ENCODE data around the genes SINHCAF and H3-5.

GRCh38 chr12:27969663-27970695 lies 2.6 kb downstream of the PTHLH start:
- PRO-cap, result bidirectional peak, plus-strand start at chr12:27969876, minus-strand start at chr12:27969785; bidirectional peak, plus-strand start at chr12:27970115, minus-strand start at chr12:27969974; bidirectional peak, plus-strand start at chr12:27970222, minus-strand start at chr12:27970280
- RAMPAGE, long total RNA, 4 experiments, result start-site peak on the minus strand in 3 of 4 experiments, at chr12:27970039-27970291 at its widest, 13 to 35 reads per replicate

- PRO-cap, result no peak
- RAMPAGE, long total RNA, 4 experiments, result no peak in any of the 4 experiments
Measured at GRCh38 chr12:28130445-28131479, 59.5 kb upstream of the CCDC91 start.

DNA sequence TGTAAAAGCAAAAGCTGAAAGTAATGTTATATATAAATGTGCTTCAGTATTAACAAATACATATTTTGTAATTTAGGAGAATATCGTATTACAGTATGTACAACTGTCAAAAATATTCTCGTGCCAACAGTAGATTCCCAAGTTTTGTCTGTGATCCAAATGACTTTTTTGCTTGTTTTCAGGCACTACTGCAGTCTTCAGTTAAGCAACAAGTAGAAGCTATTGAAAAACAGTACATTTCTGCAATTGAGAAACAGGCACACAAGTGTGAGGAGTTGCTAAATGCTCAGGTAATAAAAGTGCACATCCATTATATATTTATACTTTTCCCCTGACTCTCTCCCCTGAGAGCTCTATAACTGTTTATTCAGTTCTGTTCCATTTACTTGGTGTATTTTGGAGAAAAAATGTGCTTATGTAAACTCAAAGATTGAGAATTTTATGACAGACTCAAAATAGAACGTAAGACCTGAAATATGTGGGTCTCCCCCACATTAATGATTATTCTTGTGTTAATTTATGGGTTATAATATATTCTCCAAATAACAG lies 200.9 kb downstream of the CCDC91 start:
- PRO-cap, result no peak
- RAMPAGE, long total RNA, 4 experiments, result no peak in any of the 4 experiments

- PRO-cap, result no peak
- RAMPAGE, long total RNA, 4 experiments, result no peak in any of the 4 experiments
Measured at GRCh38 chr12:28772015-28772270, 377.1 kb upstream of the FAR2 start.

DNA sequence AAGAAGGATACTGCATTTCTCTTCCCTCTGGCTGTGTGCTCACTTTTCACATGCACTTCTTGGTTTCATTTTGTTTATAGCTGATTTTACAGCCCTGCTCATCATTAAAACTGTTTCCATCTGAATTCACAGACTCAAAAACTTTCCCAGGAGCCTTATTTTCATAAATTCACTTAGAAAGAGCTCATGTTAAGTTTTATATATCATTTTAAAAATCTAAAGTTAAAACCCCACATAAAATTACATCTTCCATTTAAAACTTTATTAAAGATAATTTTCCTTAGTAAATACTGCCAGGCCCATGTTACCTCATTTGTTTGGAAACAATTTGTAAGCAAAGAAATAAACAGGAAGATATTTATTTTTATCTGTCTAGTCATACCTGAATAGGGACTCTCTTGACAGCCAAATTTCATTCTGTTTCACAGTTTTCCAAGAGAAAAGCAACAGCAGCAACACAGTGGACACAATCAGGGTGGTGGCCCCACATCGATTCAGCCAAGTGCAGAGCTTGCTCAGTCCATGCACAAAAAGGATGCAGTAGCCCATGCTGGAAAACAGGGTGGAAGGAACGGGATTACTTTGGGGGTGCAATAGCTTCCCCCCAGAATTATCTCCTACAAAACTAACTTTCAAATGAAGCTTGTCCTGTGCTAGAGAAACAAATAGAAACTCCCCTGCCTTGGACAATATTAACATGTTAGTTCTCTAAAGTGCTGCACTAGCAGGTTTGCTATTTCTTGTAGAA lies 85.7 kb upstream of the OVCH1 start:
- PRO-cap, result no peak
- RAMPAGE, long total RNA, 4 experiments, result no peak in any of the 4 experiments

DNA sequence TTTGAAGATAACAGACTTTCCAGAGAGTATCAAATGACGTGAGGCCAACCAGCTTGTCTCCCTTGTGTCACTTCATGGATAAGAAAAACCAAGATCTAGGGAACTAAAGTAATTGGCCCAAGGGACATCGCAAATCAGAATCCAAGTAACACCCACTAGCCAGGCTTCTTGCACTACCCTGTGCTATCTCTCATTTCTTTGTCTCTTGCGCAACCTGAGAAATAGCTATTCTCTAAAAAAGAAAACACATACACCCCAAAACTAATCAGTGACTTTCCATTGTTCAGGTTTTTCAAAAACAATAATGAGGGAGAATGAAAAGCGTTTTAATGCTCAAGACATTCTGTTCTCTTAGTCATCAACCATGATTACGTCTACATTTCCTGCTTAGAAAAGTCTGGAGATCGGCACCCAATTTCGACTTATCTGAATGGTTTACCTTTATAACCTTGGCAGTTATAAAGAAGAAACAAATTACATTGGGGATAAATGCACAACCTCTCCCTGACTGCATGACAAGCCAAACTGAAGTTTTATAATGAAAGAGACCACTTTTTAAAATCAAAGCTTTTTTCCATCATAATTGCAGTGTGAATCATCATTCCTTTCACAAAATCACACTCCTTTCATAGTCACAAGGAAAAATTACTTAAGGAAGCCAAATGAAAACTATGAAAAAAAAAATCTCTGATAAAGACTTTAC lies 42.2 kb downstream of the TMTC1 start:
- PRO-cap, result no peak
- RAMPAGE, long total RNA, 4 experiments, result no peak in any of the 4 experiments

- PRO-cap, result no peak
- RAMPAGE, long total RNA, 4 experiments, result no peak in any of the 4 experiments
Measured at GRCh38 chr12:30694862-30695246, 815 bp downstream of the IPO8 start.

DNA sequence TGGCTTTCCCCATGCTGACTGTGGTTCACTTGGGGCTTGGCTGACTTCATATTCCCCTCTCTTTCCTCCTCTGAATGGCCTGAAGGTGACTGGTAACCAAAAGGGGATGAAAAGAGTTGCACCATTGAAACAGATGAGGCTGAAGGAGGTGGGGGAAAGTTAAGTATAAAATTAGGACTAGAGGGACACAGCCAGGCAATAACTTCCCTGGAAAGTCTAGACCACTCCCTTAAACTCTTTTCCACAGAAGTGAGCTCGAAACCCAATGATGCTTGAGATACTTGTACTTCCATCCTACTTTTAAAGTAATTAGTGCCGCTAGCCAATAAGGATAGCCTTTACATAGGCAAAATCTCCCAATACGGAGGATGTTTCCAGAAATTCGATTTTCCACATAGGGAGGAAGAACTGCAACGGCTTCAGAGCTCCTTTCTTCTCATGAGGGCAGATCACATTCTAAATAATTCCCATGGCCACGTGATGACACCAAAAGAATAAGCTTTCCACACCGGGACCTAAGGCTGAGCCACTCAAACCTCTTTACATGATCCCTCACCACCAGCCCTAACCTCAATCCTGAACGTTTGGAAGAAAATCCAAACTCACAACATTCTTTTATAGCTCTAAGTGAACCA lies 1.2 kb downstream of the CAPRIN2 start:
- PRO-cap, result no peak
- RAMPAGE, long total RNA, 4 experiments, result no peak in any of the 4 experiments

DNA sequence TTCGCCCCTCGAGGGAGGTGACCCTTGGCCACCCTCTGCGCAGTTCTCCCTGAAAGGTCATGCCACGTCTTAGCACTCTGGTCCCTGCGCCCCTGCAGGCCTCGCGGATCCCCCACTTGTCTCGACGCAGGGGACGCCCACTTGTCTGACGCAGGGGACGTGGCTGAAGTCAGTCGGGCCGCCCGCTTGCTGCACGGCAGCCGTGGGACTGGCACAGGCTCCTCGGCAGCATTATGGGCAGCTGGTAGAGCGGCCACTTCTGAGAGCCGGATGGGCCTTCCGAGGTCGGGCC lies 40.7 kb upstream of the CAPRIN2 start:
- PRO-cap, result no peak
- RAMPAGE, long total RNA, 4 experiments, result no peak in any of the 4 experiments

- PRO-cap, result no peak
- RAMPAGE, long total RNA, 4 experiments, result no peak in any of the 4 experiments
Measured at GRCh38 chr12:31074611-31074985, 938 bp downstream of the DDX11 start.

GRCh38 chr12:31103439-31104178 lies 29.9 kb downstream of the DDX11 start:
- PRO-cap, result no peak
- RAMPAGE, long total RNA, 4 experiments, result no peak in any of the 4 experiments

- PRO-cap, result bidirectional peak, plus-strand start at chr12:31324713, minus-strand start at chr12:31324489
- RAMPAGE, long total RNA, 4 experiments, result no peak in any of the 4 experiments
Measured at GRCh38 chr12:31324532-31324735, 1.5 kb downstream of the SINHCAF start.

GRCh38 chr12:31325973-31326880 lies at the start of gene SINHCAF:
SINHCAF (minus strand) TSS chr12:31326150.
- PRO-cap, result bidirectional peak, plus-strand start at chr12:31326441, minus-strand start at chr12:31326150
- RAMPAGE, long total RNA, 4 experiments, result start-site peak on the minus strand in 4 of 4 experiments, at chr12:31326113-31326207 at its widest, 194 to 798 reads per replicate

GRCh38 chr12:31370774-31371785 lies 45.1 kb upstream of the SINHCAF start:
- PRO-cap, result no peak
- RAMPAGE, long total RNA, 4 experiments, result no peak in any of the 4 experiments

DNA sequence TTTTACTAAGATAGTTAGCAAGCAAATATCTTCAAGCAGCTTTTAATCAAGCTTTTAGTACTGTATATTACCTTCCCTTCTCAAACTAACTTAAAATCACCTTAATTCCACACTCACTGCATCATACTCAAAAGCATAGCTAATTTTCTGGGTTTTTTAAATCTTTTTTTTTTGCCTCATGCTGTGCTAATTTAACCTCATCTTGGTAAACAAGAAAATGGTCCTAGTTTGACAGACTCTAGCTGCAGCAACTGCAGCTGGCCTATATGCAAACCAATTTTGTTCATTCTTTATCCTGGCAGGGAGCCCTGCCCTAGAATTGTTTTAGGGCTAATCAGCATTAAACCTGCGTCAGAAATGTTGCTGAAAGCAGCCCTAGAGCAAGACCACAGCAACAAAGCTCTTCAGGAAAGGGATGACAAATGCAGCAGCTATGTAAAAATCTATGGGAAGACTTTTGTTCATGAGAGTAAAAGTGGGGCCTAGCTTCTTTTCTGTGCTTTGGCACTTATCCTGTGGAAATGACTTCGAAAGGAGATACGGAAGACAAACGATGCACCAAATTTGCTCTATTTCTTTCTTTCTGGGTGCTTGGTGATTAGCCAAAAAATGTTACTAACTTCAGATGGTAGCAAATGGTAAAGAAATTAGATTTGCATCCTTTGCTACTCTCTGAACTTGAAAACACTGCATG lies 72.2 kb downstream of the DENND5B start:
- PRO-cap, result no peak
- RAMPAGE, long total RNA, 4 experiments, result no peak in any of the 4 experiments

DNA sequence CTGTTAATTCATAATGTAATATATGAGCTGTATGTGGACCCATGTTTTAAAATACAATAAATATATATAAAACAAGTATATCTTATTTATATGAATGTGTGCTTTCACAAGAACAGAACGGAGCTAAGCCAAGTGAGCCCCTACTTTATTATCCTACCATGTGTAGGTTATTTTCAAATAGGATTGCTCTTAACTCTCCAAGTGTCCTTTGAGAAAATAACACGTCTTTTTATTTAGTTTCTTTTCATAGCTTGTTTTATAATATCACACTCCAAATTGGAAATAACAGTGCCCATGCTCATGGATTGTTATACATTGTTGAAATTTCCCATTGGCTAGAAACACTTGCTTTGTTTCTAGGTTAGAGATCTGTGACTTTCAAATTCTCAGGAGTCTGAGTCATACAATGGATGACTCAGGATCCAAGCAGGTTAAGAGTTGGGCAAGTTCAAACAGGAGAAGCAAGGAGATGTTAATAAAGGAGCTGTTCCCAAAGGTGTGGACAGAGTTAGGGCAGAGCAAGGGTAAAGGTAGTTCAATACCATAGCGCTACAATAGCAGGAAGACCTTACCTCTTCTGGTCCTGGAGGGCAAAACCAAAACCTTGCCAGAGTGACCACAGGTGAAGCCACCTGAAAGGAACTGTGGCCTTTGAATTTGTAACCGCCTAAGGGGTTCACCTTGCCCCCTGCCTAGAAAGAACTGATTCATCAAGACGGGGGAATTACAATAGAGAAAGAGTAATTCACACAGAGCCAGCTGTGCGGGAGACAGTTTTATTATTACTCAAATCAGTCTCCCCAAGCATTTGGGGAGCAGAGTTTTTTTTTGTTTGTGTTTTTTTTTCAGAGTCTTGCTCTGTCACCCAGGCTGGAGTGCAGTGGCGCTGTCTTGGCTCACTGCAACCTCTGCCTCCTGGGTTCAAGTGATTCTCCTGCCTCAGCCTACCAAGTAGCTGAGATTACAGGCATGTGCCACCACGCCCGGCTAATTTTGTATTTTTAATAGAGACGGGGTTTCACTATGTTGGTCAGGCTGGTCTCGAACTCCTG lies 4.2 kb upstream of the AMN1 start:
- PRO-cap, result unidirectional peak, plus-strand start at position 505 of the sequence
- RAMPAGE, long total RNA, 4 experiments, result start-site peak on the plus strand in 1 of 4 experiments, centred at position 503 of the sequence, 5 reads per replicate

GRCh38 chr12:31752327-31752965 lies 23.6 kb upstream of the AMN1 start:
- PRO-cap, result no peak
- RAMPAGE, long total RNA, 4 experiments, result no peak in any of the 4 experiments

DNA sequence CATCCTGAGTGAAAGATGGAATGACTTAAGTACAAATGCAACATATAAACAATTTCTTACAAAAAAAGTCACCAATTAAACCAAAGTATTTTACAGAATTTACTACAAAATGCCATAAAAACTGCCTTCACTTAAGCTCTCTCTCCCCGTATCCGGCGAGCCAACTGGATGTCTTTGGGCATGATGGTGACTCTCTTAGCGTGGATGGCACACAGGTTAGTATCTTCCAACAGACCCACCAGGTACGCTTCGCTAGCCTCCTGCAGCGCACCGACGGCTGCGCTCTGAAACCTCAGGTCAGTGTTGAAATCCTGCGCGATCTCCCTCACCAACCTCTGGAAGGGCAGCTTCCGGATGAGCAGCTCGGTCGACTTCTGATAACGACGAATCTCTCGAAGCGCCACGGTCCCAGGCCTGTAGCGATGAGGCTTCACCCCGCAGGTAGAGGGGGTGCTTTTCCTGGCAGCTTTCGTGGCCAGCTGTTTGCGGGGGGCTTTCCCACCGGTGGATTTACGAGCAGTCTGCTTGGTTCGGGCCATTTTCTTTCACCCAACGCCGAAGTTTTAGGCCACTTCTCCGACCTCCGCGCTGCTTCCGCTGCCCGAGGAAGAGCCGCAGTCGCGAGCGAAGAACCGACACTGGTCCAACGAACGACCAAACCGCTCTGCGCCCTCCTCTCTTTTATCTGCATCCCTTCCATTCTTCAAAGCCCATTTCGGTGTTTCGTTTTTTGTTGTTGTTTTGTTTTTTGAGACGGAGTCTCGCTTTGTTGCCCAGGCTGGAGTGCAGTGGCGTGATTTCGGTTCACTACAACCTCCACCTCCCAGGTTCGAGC lies at the start of gene H3-5:
TSS of gene H3-5 (minus strand) at position 671 of the 835 bp plus-strand sequence.
- PRO-cap, result no peak
- RAMPAGE, long total RNA, 4 experiments, result no peak in any of the 4 experiments

DNA sequence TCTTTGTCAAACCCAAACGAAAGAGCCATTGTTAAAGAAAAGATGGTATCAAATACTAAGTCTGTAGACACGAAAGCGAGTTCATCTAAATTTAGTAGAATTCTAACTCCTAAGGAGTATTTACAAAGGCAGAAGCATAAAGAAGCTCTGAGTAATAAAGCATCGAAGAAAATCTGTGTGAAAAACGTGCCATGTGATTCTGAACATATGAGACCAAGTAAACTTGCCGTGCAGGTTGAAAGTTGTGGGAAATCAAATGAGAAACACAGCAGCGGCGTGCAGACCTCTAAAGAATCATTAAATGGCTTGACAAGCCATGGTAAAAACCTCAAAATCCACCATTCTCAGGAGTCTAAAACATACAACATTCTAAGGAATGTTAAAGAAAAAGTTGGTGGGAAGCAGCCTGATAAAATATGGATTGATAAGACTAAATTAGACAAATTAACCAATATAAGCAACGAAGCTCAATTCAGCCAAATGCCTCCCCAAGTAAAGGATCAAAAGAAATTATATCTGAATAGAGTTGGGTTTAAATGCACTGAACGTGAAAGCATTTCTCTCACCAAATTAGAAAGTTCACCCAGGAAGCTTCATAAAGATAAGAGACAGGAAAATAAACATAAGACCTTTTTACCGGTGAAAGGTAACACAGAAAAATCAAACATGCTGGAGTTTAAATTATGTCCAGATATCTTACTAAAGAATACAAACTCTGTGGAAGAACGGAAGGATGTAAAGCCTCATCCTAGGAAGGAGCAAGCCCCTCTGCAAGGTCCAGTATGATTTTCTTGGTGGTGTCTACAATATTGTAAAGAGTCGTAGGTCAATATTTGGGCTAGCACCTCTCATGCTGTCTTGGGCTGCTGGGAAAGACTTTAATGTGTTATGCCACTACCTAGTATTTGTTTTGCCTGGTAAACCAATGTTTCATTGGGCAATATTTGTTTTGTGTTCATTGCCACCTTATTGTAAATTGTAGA lies 26.3 kb downstream of the RESF1 start:
- PRO-cap, result no peak
- RAMPAGE, long total RNA, 4 experiments, result no peak in any of the 4 experiments

- PRO-cap, result no peak
- RAMPAGE, long total RNA, 4 experiments, result start-site peak on the plus strand in 1 of 4 experiments, at chr12:32327522-32328029 at its widest, 5 reads per replicate
Measured at GRCh38 chr12:32327336-32328418, 71.7 kb upstream of the FGD4 start.